Thoracic aorta endothelial cell (primary cell): ENCODE measurements around a stretch of chr5.

- CAGE, long polyA plus RNA: no peak
Measured at GRCh38 chr5:1338796-1339330, 6.0 kb downstream of the CLPTM1L start.

- CAGE, long polyA plus RNA: no peak
Measured at GRCh38 chr5:1341805-1342354, 3.0 kb downstream of the CLPTM1L start.

- CAGE, long polyA plus RNA: no peak
Measured at GRCh38 chr5:1479344-1480227, 34.3 kb upstream of the SLC6A3 start.

DNA sequence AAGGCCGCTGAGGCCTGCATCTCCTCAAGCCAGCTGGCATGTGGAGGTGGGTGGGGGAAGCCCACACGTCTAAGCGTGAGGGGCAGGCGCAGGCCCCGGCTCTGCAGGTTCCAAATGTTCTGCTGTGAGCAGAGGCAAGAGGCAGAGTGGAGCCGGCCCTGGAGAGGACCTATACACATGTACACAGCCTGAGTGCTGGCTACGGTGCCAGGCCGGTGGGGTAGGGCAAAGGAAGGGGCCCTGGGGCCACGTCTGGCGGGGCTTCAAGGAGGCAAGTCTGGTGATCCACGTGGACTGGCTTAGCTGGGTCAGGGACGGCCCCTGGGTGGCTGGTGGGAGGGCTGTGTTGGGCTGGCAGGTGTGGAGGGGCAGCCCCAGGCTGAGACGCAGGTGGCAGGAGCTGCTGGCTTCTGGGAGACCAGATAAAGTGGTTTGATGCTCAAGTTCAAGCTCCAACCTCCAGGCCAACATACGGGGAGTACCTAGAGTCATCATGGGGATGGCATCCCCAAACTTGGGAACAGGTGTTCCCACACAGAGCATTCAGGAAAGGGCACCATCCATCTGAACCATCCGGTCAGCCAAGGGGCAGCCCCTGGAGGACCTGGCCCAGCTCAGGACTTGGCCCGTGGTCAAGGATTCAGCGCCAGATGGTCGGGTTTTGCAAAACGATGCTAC, 26.3 kb downstream of the LPCAT1 start:
- CAGE, long polyA plus RNA: no peak

DNA sequence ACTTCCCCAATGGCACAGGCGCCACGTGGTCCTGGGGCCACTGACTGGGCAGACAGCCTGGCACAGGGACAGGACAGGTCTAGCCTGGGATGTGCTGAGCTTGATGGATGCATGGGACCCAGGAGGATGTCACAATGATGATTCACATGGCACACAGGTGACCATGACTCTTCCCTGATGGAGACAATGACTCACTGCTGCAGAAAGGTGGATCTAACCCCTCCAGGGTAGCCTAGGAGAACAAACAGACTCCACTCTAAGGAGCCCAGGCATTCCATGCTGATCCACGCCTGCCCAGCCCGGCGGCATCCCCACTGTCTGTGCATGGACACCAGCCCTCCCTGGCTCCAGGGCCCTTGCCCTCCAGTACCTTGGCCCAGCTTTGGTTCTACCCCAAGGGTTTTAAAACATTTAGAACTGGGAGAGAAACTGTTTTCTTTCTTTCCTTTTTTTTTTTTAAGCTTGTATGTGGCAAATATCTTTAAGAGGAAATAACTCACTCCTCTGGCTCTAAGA, 7.5 kb downstream of the LPCAT1 start:
- CAGE, long polyA plus RNA: no peak

GRCh38 chr5:1724857-1725636, 74.6 kb downstream of the MRPL36 start:
- CAGE, long polyA plus RNA: no peak

- CAGE, long polyA plus RNA: no peak
Measured at GRCh38 chr5:1800314-1800765, 703 bp upstream of the MRPL36 start.

GRCh38 chr5:1801559-1801884, 315 bp downstream of the NDUFS6 start:
- CAGE, long polyA plus RNA: no peak

GRCh38 chr5:1884083-1884589, 1.4 kb upstream of the IRX4 start:
- CAGE, long polyA plus RNA: no peak

- CAGE, long polyA plus RNA: no peak
Measured at GRCh38 chr5:1952181-1953061, 69.7 kb upstream of the IRX4 start.

DNA sequence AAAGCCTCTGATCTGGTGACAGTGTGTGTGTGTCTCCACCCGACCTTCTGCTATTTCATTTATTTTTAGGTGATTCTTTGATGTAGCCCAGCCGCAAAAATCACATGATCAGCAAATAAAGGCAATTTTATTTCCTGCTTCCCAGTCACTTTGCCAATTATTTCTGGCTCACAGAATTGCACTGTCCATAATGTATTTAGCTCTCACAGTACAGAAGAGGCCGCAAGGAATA, 383.9 kb upstream of the IRX4 start:
- CAGE, long polyA plus RNA: no peak

- CAGE, long polyA plus RNA: no peak
Measured at GRCh38 chr5:2278792-2279053, 396.0 kb upstream of the IRX4 start.

DNA sequence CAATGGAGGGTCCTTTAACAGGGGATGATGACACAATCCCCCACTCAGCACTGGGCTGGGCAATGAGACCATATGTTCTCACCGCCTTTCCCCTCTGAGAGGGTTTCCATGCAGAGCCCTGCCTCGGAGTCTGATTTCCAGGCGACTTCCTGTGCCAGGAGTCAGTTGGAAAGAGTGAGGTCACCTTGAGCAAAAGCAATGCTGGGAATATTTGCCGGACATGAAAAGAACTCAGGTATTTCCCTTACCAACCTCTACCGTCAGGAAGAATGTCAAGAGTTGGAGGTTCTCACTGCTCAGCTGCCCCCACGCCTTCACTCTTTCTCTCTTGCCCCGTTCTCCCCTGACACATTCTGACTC, 284.2 kb upstream of the IRX1 start:
- CAGE, long polyA plus RNA: no peak

DNA sequence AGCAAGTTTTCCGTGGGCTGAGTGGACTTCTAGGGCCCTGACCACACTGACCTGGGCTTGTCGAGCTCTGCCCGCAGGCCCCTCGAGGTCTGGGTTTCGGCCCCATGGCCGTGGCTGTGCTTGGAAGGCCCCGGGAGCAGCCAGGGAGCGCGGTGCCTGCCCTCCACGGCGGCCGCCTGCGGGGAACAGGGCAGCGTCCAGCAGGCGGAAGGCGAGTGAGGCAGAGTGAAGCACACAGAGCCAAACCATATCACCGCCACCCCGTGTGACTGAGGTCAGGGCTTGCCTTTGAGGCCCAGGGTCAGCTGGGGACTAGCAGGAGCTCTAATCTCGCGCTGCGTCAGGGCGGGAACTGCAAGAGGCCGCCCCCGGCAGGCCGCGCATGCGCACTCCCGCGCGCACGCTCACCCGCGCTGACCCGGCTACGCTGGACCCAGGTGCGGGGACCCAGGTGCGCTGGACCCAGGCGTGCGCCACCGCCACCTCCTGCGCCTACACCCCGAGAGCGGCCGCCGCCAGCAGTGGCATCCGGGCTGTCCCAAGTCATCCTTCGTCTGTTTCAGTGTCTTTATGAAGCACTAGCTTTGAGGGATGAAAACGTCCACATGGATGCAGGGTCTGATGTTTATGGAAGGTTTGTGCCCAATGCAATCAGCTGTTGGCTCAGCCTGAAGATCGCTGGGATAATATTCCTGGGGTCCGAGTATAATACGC, 59.8 kb upstream of the IRX1 start:
- CAGE, long polyA plus RNA: no peak

DNA sequence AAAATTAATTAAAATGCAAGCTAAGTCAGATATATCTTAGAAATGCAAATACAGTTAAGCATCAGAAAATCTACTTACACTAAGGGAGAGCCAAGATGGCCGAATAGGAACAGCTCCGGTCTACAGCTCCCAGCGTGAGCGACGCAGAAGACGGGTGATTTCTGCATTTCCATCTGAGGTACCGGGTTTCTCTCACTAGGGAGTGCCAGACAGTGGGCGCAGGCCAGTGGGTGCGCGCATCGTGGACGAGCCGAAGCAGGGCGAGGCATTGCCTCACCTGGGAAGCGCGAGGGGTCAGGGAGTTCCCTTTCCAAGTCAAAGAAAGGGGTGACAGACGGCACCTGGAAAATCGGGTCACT, 524.8 kb upstream of the ADAMTS16 start:
- CAGE, long polyA plus RNA: no peak

GRCh38 chr5:4905695-4905886, 234.5 kb upstream of the ADAMTS16 start:
- CAGE, long polyA plus RNA: no peak

DNA sequence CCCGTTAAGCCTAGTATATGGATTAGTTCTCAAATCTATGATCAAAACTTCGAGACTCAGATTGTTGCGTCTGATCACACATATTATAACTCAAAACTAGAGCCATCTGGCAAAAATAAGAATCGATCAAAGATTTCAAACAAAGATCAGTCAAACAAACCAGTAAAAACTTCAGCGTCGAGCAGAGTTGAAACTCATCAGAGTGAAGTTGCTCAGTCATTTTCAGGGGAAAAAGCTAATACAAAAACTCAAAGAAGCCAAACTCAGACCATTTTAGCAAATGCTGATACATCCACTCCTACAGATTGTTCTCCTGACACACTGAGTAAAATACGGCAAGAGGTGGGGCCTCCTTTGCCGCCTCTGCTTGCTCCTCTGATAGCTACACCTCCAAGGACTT, 41.4 kb downstream of the ICE1 start:
- CAGE, long polyA plus RNA: no peak

DNA sequence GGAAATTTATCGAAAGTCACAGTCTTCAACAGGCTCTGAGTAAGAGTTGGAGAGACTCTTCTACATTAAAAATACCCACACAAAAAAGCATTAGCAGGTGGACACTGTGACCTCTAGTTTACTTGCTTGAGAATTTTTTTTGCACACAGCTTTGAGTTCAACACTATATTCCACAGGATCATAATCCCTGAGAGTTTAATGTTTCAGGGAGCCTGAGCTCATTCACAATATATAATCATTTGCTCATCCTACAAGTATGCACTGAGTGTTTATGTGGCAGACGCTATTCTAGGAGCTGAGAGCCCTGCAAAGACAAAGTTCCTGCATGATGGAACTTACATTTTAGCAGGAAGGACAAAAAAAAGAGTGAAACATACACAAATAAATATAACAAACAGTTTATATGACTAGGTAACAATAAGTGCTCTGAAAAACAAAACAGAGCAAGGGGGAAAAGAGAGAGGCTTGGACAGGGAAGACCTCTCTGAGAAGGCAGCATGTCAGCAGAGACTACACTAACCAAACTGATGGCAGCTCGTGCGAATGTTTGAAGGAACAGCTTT, 91.8 kb downstream of the UBE2QL1 start:
- CAGE, long polyA plus RNA: no peak

DNA sequence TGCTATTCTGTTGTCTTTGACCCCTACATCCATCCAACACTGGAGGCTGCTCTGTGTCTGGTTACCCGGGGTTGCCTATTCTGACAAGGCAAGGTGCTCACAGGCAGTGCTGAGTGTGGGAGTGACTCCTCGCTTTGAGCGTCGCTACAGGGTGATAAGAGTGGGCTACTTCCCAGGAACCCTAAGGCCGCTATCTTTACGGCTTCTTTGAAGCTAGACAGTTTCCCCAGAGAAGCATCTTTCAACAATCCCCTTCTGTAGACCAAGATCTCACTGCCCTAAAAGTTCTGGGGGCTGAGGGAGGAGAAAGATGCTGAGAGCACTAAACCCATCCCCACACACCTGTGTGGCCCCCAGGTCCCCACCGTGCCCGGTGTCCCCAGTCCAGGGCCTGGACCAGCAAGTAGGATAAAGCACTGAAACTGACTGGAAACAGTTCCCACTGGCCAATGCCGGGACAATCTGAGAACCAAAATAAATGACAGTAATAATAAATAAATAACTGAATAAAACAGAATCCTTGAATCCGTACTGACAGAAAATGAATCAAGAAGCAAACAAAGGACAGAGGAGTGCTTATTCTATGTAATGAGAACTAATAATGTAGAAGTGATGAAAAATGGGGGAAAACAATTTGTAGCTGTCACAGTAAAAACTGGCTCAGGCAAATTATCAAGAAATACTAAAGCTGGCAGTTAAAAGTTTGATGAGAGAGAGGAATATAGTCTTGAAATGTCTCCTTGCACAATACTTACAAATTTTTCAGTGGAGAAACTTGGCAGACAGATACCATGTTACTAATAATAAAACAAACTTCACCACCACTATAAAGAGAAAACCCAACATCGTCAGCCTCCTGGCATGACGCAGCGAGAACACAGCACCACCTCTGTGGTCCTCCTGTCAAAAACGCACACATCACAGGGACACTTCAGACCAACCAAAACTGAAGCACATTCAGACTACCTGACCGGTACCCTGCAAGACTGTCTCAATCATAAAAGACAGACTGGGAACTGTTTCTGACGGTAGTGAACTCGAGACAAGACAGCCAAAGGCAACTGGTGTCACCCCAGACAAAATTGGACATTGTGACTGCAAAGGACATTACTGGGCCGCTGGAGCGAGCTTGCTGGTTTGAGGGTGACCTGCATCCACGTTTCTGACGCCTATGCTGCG, 34.8 kb downstream of the NSUN2 start:
- CAGE, long polyA plus RNA: no peak

DNA sequence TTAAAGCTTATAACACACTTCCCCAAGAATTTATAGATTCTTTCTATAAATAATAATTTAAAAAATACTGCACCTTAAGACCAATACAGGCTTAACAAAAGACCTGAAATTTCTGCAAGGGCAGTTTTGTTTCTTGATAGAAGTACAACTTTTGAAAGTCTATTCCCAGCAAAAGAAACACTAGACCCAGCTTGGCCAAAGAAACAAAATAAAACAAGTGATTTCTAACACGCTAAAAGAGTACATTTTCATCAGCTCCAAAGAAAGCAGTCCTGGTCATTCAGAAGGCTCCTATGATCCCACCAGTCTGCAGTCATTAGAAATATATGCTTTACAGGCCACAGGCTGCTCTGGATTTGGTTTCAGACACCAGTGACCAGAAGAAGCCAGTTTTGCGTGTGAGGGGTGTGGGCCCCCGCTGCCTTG, 33.3 kb downstream of the NSUN2 start:
- CAGE, long polyA plus RNA: no peak